Pulmonary lymph node (tissue), 1 donor: ENCODE results near the genes ROR1 and JAK1.

- PRO-cap: unidirectional peak, minus-strand start at chr1:62800937; unidirectional peak, minus-strand start at chr1:62801025
Observed at GRCh38 chr1:62800813-62801138, 16.8 kb downstream of the ATG4C start.

- PRO-cap: no peak
Observed at GRCh38 chr1:63641196-63641699, 48.0 kb downstream of the PGM1 start.

DNA sequence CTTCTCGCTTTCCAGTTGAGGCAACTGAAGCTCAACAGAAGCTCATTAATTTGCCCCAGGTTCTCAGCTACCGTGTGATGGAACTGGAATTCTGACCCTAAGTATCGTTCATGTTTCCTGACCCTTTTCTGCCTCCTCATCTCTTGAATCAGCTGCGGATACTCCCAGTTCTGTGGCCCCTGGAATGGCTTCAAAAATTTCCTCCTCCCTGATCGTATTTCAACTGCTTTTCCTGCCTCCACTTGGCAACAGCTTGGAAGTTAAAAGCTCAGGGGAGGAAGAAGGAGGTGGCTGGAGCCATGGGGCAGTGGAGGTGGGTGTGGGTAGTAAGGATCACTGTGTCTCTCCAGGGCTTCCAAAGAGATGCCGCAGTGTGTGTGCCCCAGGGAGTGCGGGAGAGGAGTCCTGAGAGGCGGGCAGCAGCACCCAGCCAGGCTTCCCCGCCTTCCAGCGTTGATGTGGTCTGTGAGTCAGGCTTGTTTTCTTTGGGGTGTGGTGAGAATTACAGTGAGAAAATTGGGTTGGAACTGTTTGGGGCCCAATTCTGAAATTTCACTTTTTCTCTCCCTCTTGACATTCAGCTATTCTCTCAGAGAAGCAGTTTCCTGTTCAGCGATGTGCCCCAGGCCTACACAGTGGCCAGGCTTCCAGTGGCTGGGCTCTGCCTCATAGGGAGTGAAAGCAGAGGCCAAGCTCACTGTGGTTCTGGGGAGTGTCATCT is 68.9 kb downstream of the PGM1 start:
- PRO-cap: no peak

DNA sequence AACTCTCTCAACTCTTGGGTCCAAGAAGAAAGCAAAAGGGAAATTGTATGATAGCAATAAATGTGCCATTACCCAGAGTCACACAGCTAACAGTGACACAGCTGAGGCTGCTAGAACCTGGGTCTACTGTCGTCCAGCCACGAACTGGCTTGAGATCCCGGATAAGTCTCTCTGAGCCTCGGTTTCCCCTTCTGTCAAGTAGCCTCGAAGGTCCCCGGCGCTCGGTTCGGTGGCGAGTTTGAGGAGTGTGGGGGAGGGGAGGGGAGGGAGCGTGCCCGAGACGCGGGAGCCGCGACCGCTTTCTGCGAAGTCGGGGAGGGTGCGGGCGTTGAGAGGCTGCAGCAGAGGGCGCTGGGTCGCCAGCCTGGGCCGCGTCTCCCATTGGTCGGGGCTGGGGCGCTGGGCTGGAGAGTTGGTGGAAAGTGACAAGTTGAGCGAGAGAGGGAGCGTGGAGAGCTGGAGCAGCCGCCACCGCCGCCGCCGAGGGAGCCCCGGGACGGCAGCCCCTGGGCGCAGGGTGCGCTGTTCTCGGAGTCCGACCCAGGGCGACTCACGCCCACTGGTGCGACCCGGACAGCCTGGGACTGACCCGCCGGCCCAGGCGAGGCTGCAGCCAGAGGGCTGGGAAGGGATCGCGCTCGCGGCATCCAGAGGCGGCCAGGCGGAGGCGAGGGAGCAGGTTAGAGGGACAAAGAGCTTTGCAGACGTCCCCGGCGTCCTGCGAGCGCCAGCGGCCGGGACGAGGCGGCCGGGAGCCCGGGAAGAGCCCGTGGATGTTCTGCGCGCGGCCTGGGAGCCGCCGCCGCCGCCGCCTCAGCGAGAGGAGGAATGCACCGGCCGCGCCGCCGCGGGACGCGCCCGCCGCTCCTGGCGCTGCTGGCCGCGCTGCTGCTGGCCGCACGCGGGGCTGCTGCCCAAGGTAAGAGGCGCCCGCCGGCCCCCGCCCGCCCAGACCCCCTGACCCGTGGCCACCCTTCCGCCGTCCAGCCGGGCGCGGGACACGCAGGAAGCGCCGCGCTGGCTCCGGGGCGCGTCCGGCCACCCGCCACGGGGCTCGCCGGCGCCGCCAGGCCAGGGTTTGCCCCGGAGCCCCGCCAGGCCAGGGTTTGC is at the start of gene ROR1:
Gene ROR1 (plus strand): TSS at position 428 of the 1,110 bp plus-strand sequence.
- PRO-cap: unidirectional peak, plus-strand start at position 437 of the sequence; unidirectional peak, plus-strand start at position 616 of the sequence

DNA sequence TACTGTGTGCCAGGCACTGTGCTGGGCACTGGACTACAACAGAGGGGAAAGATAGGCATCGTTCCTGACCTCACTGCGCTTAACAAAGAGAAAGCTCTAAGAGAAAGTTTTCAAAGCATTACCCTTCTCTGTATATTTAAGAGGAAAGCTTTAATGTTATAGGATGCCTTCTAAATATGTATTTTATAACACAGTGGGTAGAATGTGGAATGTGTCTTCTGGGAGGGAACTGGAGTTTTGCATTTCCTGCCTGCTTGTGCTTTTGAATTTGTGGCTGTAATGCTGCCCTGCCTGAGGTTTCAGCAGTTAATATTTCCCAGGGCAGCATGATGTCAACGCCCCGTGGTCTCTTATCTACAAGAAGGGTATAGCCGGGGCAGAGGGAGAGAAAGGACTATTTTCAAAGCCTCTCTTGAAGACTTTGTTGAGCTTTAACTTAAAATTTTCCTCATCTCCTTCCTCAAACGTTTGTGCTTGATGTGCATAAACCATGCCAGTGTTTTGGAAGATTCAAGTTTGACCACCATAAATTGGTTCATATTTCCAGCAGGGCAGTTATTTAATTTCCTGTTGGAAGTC is 43.2 kb downstream of the ROR1 start:
- PRO-cap: no peak

GRCh38 chr1:63914995-63915433 is 141.2 kb downstream of the ROR1 start:
- PRO-cap: no peak

- PRO-cap: no peak
Observed at GRCh38 chr1:64019717-64020371, 183.6 kb upstream of the UBE2U start.

GRCh38 chr1:64070844-64071469 is 132.5 kb upstream of the UBE2U start:
- PRO-cap: no peak

- PRO-cap: no peak
Observed at GRCh38 chr1:64606868-64607756, 137.2 kb downstream of the CACHD1 start.

DNA sequence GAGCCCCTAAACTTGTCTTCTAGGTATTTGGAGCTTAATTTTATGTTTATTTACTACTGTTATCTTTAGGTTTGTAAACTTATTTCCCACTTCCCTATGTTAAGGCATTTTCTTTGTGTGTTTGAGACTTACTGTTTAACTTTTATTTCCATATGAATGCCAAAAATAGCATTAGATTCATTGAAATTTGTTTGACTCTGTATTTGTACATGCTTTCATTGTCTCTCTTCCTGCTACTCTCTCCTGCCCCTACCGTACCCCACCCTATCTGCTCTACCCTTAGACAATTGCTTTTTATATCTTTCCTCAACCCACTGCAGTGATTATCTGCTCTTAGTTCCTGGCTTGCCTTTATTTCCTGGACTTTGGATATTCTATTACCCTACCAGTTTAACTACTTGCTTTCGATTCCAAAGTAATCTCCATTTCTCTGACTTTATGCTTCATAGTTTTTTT is 10.4 kb downstream of the RAVER2 start:
- PRO-cap: no peak

GRCh38 chr1:64840944-64841734 is 96.3 kb downstream of the RAVER2 start:
- PRO-cap: no peak

DNA sequence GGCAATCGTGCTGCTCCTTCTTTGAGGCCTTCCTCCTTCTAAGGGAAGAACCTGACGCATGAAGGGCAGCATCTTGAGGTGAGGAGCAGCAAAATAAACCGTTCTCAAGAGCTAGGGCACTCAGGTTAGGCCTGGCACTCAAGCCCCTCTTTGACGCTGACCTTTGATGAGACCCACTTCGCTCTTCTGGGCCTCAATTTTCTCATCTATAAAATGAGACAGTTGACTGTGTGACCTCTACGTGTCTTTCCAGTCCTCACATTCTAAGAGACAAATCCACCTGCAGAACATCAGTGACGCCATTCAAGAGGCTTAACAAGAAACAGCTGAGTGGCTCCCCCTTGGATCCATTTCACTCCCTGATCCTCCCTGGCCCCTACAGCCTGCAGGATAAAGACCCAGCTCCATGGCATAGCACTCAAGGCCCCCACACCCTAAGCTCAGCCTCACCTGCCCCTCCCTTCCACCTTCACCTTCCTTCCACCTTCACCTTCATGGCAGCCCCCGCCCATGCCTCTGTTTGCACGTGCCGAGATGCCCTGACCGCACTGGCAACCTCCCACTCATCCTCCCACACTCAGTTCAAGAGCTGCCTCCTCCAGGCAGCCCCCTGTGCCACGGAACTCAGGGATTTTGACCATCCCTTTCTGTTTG is 109.6 kb downstream of the RAVER2 start:
- PRO-cap: unidirectional peak, minus-strand start at position 20 of the sequence

DNA sequence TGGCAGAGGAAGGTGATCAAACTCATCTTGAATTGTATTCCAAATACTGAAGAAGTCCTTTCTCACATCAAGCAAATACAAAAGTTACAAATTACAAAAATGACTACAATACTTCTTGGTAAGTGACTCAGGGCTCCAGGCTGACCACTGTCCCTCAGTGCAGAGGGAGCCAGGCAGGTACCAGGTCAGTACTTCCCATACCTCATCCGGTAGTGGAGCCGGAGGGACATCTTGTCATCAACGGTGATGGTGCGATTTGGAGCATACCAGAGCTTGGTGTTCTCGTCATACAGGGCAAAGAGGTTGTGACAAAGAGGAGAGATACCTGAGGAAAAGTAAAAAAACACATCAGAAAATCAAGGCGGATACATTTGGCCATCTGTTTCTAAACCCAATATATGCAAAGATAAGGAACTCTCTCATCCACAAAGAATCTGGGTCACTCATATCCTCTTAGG is 87.5 kb downstream of the JAK1 start:
- PRO-cap: no peak

DNA sequence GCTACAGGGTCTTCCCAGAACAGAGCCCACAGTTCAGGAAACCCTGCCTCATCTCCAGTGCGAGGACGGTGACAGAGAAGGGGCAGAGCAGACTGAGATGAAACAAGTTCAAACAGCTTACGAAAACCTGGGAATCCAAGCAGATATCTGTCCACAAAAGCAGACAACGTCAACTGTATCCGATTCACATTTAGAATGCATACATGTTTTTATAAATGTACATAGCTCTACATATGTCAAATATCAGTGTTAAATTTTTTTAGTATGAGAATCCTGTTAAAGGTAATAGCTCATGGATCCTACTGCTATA is 61.2 kb downstream of the JAK1 start:
- PRO-cap: no peak

DNA sequence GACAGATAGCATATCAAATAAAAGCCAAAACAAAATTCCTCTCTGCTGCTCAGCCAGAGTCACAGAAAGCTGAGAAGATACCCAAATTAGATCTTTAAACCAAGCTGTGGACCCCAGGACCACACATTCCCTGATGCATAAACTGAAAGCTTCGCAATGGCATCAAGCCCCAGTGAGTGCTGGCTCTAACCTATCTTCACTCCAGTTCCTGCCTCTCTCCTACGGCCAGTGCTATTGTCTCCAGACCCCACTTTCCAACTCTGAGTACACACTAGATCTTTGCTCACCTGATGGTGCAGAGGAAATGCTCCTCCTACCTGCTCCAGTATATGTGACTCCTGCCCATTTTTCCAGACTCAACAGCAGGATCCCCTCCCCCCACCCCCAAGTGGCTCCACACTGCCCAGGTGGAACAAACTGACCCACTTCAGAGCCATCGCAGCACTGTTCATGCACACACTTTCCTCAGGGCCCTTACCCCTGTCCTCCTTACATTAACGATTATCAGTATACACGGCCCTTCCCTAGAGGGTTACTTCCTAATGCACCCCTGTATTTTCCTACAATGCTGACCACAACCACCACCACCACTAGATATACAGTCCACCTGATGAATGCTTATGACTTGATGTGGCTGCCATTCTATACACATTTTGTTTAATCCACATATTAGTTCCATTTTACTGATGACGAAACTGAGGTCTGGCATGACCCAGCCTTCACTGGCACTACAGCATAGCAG is 40.2 kb downstream of the JAK1 start:
- PRO-cap: no peak

DNA sequence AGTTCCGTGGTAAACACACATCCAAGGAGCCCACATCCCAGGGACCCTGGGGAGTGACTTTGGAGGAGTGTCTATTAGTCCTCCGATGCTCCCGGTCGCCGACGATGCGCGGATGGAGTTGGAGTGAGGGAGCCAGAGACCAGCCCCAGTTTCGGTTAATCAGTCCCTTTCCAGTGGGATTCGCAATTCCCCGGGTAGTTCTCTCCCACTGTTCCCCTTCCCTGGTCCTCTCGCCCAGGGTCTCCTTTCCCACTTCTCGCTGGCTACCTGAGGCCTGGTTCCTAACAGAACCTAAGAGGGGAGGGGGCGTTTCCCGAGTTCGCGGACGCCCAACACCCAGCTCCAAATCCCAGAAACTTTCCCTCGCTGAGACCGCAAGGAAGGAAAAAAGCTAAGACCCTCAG is 881 bp downstream of the JAK1 start:
- PRO-cap: no peak

DNA sequence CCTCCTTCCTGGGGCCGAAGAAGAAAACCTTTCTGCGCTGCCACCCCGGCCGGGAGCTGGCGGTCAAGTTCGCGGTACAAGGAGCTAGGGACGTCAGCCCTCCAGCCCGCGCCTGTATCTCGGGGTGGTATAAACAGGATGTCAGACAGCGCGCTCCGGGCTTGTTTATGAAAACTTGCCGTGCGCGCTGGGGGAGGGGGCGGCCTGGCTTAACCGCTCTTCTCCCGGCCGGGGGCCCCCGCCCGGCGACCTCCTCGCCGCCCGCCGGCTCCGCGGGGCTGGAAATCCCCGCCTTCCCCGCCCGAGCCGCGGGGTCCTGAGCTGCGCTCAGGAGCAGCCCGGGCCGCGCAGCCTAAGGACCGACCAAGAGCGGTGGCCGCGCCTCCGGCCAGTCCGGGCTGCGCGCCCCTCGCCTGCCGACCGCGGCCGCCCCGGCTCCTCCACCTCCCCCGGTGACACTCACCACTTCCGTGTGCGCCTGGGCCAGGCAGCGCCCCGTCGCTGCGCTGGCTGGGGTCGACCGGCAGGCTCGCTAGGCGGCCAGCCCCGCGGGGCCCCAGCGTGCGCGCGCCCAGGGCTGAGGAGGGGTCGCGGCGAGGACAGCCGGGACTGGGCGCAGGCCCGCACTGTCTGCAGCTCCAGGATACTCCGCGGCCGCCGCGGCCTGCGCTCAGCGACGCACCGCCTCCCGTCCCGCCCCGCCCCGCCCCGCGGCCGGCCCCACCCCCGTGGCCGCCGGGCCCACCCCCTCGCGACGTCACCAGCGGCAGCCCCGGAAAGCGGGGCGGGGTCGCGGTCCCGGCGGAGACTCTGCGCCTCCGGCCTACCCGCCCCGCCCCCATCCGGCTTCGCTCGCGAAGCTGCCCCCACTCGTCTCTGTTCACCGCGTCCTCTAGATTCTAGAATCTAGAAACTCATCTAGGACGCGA is at the start of gene JAK1:
Gene JAK1 (minus strand): TSS at position 680 of the 929 bp plus-strand sequence.
- PRO-cap: bidirectional peak, plus-strand start at position 181 of the sequence, minus-strand start at position 143 of the sequence; bidirectional peak, plus-strand start at position 769 of the sequence, minus-strand start at position 645 of the sequence

GRCh38 chr1:65058099-65058649 is 89.8 kb upstream of the AK4 start:
- PRO-cap: no peak

DNA sequence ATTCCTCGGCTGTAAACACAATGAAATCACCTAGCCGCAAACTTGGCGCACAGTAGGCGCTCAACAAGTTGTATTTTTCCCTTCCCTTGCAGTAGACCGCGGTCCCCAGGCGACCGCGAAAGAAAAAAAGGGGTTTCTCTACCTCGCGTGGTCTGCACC is 862 bp upstream of the AK4 start:
- PRO-cap: no peak

DNA sequence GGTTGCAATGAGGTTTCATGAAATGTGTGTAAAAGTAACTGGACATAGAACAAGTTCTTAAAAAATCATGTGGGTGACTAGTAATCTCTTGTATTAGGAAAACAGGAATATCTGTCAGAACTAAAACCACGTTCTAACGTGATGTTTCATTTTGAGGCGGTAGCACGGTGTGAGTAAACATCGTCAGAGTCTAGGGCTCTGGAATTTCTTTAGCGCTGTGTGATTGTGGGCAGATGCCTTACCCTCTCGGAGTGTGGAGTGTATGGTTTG is 55.4 kb upstream of the DNAJC6 start:
- PRO-cap: no peak